SEM (cell line): ENCODE data around the genes GYS1, ENSG00000268655, NTF4, LIN7B, DKKL1, GFY and PRR12.

DNA sequence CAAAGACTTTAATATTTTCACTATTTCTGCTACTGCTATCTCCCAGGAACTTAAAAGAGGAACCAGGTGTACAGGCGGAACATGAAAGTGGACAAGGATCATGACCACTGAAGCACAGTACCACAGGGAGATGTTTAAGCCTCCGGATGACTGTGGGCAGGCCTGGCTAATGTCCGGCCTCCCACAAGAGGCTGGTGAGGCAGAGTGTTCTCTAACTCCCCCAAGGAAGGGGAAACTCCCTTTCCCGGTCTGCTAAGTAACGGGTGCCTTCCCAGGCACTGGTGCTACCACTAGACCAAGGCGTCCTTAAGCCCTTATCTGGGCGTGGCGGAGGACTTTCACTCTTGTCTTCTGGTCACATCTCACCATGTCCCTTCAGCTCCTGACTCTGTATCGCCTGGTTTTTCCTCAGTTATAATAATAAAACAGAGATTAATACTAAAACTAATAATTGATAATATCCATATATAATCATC is 25.7 kb downstream of the FGF21 start:
- PRO-cap = no peak

DNA sequence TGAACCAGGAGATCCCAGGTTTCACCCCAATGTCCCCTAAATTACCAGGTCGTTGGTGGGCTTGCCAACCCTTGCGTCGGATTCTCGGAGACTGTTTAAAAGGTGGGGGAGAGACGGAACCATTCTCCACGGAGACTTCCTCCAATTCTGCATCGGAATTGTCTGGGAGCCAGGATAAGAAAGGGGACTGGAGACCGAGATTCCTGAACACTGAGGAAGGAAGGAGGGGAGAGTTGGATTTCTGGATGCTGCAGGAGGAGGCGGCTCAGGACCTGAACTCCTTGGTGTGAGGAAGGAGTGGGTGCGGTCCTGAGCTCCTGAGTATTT is 3.6 kb downstream of the TULP2 start:
- PRO-cap = no peak

DNA sequence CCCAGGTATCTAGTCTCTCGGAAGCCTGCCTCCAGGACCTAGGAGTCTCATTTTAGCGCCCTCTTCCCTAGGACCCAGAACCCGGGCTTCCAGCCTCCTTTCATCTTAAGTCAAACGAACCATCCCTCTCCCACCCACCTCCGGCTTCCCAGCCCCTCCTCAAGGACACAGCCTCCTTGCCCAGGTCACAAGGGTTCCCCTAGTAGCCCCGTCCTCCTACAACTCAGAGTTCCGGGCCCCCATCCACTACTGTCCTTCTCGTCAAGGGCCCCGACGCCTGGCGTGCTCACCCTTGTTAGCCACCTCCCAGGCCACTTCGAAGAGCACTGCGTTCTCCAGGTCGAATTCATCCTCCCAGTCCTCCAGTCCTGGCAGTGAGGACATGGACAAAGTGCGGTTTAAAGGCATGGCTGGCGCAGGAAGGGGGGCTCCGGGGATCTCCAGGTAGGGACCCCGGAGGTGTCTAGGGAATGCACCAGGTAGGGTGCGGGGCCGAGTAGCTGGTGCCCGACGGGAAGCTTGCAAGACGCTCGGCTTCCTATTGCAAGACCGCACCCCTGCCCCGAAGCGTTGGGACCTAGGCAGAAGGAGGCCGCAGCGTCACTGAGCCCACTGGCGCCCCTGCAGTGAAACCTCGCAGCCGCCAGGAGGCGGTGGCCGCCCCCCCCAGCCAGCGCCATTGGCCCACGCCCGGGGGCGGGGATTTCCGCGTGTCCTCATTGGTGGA is at the start of gene GYS1:
Gene GYS1, minus strand, starts transcription at position 605 of the 727 bp plus-strand sequence.
- PRO-cap = bidirectional peak, plus-strand start outside the sequence, minus-strand start at position 579 of the sequence

DNA sequence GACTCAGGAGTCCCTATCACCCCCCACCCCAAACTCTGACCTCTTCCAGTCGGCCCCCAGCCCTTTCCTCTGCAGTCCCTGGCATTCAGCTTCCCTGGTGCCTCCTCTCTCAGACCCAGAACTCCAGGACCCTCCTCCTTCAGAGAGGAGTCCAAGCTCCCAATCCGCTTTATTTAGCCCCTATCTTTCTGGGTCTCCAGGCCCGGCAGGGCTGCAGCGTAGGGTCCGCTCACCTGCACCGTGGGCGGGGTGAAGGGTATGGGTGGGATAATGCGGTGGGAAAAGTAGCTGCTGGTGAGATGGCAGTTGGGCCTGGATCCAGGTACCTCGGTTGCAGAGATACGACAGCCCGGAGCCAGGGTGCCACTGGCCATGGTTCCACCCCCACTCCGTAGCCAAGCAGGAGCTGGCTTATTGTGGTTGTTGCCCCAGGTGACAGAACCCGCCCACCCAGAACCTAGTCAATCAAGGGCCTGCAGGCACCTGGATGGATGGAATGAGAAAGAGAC is at the start of gene ENSG00000268655:
Gene ENSG00000268655, minus strand, starts transcription at position 408 of the 509 bp plus-strand sequence.
- PRO-cap = no peak

DNA sequence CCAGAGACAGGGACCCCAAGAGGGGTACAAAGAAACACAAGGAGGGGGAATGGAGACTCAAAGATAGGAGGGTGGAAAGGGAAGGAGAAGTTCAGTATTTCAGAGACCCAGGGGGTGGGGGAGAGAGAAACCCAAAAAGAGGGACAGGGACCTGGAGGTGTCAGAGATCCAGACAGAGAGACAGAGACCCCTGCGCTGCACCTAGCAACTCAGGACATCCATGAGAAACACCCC is 219 bp upstream of the ENSG00000268655 start:
- PRO-cap = no peak

DNA sequence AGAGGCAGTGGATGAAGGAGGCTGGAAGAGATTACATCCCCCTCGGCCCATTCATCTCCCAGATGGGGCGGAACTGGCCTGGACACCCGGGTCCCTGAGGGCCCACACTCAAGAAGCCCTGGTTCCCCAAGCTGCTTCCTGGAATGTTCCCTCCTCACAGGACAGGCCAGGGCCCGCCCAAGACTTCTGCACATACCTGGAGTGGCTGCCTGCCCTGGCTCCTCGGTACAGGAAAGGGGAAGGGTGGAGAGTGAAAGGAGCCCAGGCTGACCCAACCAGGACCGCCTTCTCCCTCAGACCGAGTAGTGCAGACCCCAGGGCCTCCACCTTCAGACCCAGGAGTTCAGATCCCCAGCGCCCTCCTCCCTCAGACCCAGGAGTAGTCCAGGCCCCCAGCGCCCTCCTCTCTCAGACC is 536 bp downstream of the NTF4 start:
- PRO-cap = no peak

DNA sequence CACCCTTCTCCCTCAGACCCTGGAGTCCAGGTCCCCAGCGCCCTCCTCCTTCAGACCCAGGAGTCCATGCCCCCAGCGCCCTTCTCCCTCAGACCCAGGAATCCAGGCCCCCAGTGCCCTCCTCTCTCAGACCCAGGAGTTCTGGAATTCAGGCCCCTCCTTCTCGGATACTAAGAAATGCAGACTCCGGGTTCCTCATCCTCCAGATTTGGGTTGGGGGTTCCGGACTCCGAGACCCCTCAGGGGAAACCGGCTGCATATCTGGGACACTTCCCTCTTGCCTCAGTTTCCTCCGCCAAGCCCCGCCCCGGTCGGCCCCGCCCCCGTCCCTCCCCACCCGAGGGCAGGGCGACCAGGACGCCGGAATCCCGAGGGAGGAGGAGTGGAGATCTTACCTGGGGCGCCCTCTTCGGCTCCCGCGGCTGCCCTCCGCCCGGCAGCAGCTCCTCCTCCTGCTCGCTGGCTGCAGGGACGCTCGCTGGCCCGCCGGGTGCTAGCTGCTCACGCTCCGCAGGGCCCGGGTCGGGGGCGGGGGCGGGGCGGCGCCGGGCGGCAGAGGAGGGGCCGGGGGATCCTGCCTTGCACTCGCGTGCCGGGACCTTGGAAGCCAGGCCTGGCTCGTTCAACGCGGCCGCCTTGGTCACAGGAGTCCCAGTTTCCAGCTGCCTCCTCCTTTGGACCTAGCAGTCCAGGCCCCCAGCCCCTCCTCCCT is at the start of gene NTF4:
Gene NTF4, minus strand, starts transcription at position 263 of the 712 bp plus-strand sequence.
- PRO-cap = no peak

GRCh38 chr19:49097533-49098541 is 12.6 kb downstream of the SNRNP70 start:
- PRO-cap = bidirectional peak, plus-strand start at chr19:49098229, minus-strand start at chr19:49098102

- PRO-cap = bidirectional peak, plus-strand start at chr19:49114396, minus-strand start at chr19:49114280; unidirectional peak, minus-strand start at chr19:49114794
Measured at GRCh38 chr19:49114039-49115533, at the start of gene LIN7B. Gene LIN7B, plus strand, starts transcription at chr19:49114370.

DNA sequence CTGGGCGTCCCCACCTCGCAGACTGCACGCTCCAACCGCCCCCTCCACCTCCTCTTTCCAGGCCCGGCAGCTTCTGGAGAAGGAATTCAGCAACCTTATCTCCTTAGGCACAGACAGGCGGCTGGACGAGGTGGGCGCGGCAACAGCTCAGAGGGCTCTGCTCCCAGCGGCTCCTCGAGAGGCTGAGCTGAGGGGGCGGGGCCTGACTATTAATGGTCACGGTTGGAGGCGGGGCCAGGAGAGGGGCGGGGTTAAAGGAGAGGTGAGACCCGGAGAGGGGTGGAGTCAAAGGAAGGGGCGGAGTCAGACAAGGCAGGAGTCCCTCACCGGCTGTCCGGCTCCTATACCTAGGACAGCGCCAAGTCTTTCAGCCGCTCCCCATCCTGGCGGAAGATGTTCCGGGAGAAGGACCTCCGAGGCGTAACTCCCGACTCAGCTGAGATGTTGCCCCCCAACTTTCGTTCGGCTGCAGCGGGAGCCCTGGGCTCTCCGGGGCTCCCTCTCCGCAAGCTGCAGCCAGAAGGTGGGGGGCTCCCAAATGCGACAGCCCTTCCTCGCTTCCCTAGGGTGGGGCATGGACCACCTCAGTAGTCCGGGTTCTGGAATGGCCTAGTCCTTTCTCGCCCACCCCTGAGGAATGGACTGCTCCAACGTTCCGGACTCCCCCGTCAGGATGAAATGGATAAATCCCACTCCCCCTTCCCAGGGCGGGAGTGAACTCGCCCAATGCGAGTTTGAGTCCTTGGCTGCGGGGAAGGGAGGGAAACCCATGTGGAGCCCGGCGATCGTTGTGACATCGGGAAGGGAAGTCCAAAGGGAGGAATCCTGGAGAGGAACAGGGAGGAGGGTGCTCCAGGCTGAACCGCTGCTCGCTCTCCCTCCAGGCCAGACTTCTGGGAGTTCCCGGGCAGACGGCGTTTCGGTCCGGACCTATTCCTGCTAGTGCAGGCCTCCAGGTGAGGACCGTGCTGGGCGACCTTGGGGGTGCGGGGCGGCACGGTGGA is 5.7 kb downstream of the HRC start:
- PRO-cap = bidirectional peak, plus-strand start at position 288 of the sequence, minus-strand start at position 159 of the sequence; unidirectional peak, plus-strand start at position 726 of the sequence

DNA sequence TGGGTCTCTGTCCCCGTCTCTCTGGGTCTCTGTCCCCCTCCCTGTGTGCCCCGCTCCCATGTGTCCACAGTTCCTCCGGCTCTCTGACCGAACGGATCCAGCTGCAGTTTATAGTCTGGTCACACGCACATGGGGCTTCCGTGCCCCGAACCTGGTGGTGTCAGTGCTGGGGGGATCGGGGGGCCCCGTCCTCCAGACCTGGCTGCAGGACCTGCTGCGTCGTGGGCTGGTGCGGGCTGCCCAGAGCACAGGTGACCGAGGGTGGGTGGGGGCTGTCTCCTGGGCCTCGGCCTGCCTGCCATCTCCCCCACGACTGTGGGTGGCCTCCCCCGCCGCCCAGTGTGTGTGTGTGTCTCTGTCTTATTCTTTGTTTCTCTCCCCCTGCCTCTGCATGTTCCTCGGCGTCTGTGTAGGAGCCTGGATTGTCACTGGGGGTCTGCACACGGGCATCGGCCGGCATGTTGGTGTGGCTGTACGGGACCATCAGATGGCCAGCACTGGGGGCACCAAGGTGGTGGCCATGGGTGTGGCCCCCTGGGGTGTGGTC is 10.3 kb downstream of the TRPM4 start:
- PRO-cap = no peak

GRCh38 chr19:49200316-49200919 is 42.8 kb downstream of the TRPM4 start:
- PRO-cap = no peak

- PRO-cap = no peak
Measured at GRCh38 chr19:49363245-49364349, at the start of gene DKKL1. Gene DKKL1, plus strand, starts transcription at chr19:49363877.

GRCh38 chr19:49425255-49425651 is at the start of gene GFY:
Gene GFY, plus strand, starts transcription at chr19:49425388.
- PRO-cap = no peak

DNA sequence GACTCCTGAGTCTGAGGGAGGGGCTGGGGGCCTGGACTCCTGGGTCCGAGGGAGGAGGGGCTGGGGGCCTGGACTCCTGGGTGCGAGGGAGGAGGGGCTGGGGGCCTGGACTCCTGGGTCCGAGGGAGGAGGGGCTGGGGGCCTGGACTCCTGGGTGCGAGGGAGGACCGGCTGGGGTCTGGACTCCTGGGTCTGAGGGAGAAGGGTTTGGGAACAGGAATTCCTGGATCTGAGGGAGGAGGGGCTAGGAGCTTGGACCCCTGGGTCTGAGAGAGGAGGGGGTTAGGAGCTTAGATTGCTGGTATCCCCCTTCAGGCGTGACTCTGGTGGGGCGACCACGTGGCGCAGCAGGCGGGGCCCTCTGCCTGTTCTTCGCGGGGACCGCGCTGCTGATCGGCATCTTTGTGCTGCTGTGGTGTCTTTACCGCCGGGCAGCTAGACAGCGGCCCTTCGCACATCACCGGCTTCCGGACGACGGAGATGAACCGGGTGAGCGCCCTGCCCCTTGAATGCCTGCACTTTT is 2.5 kb downstream of the GFY start:
- PRO-cap = no peak

DNA sequence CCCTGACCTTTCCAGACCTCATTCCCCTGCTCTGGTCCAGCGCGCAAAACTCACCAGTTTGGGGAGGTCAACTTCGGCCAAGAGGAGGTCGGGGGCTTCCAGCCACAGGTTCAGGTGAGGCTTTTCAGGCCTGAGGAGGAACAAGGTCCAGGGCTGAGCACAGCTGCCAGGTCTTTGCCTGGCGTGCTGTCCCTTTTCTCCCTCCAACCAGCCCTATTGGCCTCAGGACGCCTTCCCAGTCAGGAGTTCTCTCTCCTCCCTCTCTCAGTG is 4.7 kb downstream of the PIH1D1 start:
- PRO-cap = no peak

DNA sequence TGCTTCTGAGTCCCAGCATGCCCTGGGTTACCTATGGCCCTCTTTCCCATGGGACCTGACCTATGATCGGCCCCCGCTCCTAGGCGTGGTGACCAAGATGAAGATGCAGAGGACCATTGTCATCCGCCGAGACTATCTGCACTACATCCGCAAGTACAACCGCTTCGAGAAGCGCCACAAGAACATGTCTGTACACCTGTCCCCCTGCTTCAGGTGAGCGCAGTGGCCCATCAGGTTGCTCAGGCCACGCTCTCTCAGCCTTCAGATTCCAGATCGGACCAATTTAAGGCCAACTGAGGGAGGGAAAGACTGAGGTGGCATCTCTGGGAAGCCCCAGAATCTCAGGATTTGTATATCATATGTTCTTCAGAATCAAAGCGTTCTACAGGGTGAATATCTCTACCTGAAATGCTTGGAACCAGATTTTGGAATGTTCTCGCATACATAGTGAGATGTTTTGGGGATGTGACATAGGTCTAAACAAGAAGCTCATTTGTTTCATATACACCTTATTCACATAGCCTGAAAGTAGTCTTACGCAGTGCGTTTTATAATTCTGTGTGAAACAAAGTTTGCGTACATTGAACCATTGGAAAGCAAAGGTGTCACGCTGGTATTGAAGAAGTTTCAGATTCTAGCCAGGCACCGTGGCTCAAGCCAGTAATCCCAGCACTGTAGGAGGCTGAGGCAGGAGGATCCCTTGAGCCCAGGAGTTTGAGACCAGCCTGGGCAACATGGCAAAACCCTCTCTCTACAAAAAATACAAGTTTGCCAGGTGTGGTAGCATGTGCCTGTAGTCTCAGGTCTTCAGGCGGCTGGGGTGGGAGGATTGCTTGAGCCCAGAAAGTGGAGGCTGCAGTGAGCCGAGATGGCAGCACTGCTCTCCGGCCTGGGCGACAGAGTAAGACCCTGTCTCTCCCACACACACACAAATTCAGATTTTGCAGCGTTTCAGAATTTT is 1.9 kb downstream of the RPS11 start:
- PRO-cap = no peak

DNA sequence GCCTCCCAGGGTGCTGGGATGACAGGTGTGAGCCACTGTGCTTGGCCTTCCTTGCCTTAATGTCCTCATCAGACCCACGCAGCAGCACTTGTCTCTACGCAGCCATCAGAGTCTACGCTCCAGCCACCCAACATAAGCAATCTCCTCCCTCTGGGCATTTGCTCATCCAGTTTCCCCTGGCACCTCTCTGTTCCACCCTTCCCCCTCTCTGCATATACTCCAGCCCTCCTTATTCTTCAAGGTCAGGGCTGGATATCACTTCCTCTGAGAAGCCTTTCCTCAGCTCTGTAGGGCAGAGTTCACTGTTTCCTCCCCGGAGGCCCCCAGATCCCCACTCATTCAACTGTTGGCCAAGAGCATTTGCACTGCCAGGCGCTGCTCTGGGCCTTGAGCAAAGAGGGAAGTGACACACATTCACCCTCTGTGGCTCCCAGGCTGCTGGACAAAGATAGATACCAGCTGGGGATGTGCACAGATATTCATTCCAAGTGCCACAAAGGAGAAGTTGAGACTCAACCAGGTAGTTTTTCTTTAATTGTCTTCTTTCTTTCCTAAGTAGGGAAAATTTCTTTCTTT is 3.3 kb downstream of the FCGRT start:
- PRO-cap = bidirectional peak, plus-strand start at position 482 of the sequence, minus-strand start at position 364 of the sequence

DNA sequence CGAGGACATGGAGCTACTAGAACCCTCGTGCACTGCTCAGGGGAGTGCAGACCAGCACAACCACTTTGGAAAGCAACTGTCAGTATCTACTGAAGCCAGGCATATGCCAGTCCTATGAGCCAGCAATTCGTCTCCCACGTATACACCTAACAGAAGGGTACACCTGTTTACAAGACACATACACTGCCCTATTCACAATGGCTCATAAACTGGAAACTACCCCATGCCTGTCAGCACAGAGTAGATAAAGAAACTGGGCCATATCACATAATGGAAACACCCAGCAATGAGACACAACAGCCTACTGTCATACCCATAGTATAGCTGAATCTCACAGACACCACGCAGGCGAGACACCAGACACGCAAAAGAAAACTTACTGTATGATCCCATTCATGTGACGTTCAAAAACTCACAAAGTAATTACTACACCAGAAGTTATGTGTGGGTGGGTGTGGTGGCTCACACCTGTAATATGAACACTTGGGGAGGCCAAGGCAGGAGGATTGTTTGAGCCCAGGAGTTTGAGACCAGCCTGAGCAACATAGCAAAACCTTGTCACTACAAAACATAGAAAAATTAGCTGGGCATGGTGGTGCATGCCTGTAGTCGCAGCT is 15.7 kb downstream of the NOSIP start:
- PRO-cap = no peak

GRCh38 chr19:49590954-49591362 is at the start of gene PRR12:
Gene PRR12, plus strand, starts transcription at chr19:49591182.
- PRO-cap = bidirectional peak, plus-strand start at chr19:49591229, minus-strand start at chr19:49591088